Mucosa of descending colon (tissue), 1 donor: ENCODE data around the gene FMN2.

DNA sequence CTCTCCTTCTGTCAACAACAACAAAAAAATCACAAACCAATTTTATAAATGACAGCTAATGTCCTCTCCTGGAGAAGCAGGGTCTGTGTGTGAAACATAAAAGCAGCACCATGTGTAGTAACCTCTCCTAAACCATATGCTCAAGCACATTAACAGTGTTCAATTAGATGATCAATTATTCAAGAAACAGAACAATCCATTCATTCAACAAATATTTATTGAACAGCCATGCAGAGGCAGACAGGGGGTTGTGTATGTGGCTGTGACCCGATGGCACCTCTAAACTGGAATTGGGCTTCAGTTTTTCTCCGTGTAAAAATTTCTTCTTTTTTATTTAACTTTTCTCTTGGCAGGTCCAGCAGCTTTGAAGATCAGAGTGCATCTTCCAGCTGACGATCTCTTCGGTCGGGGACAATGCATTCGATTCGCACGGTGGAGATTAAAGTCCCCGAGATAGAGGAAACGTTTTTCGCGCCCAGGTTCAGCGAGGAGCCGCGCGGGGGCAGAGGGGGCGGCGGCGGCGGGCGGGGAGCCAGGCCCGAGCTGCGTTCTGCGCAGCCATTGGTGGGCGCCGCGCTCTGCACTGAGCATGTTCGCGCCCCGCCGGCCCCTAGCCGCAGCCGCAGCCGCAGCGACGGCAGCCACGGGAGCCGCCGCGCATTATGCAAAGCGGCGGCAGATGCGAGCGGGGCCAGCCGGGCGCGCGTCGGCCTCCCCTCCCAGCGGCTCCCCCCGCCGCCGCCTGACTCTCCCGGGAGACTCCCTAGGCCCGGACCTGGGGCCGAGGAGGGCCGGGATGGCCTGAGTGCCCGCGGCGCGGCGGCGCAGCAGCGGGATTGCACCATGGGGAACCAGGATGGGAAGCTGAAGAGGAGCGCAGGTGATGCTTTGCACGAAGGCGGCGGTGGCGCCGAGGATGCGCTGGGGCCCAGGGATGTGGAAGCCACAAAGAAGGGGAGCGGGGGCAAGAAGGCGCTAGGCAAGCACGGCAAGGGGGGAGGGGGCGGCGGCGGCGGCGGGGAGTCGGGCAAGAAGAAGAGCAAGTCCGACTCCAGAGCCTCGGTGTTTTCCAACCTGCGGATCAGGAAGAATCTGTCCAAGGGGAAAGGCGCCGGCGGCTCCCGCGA, at the start of gene FMN2:
TSS of gene FMN2 (plus strand) at position 617 of the 1,127 bp plus-strand sequence.
- PRO-cap: unidirectional peak, plus-strand start at position 667 of the sequence

GRCh38 chr1:240597139-240598012, 14.6 kb downstream of the GREM2 start:
- PRO-cap: unidirectional peak, minus-strand start at chr1:240597493

GRCh38 chr1:241423599-241424844, 67.0 kb upstream of the RGS7 start:
- PRO-cap: no peak

GRCh38 chr1:241521689-241522090, 2.1 kb upstream of the FH start:
- PRO-cap: no peak

GRCh38 chr1:241748958-241749601, 97.0 kb downstream of the WDR64 start:
- PRO-cap: no peak

- PRO-cap: no peak
These were observed 364.8 kb downstream of the CEP170 start for GRCh38 chr1:242890089-242890779.

DNA sequence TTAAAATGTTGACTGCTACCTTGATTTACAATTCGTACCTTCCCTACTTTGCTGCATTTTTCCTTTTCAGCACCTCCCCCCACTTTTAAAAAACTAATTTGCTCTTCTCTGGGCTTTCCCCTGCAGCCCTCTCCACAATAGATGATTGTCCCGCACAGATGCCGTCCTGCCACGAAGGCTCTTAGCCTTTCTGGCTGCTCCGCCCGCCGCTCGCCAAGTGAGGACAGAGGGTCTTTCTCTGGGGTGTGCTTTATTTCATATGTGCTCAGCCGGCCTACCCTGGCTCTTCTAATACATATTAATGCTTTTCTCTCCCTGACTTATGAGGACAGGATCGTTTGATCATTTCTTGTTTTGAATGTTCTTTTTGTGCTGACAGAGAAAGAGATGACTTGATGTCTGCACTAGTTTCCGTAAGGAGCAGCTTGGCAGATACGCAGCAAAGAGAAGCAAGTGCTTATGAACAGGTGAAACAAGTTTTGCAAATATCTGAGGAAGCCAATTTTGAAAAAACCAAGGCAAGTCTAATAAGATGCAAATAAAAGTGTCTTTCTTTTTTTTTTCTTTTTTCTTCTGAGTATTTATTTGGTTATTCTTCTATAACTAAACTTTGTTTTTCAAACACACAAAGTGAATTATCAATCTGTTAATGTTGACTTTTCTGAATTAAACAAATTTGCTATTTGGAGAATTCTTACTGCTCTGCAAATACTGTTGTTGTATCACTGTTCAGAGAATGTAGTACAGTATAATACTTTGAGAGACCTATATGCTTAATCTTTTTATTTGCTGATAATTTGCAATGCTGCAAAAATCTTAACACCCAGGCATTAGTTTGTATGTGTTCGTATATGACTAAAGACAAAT, 60.8 kb downstream of the SDCCAG8 start:
- PRO-cap: no peak

DNA sequence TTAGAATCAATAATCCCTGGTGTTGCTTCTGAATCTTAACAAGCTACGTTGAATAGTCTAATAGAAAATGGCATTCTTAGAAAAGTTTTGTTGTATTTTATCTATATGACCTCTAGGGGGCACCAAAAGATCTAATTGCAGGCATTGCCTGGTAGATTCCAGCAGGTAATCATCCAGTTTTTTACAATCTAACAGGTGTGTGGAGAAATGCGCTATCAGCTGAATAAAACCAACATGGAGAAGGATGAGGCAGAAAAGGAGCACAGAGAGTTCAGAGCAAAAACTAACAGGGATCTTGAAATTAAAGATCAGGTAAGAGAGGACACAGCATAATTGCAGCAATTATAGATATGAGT, 88.2 kb downstream of the SDCCAG8 start:
- PRO-cap: no peak

GRCh38 chr1:243454622-243454967, 198.8 kb downstream of the SDCCAG8 start:
- PRO-cap: no peak

DNA sequence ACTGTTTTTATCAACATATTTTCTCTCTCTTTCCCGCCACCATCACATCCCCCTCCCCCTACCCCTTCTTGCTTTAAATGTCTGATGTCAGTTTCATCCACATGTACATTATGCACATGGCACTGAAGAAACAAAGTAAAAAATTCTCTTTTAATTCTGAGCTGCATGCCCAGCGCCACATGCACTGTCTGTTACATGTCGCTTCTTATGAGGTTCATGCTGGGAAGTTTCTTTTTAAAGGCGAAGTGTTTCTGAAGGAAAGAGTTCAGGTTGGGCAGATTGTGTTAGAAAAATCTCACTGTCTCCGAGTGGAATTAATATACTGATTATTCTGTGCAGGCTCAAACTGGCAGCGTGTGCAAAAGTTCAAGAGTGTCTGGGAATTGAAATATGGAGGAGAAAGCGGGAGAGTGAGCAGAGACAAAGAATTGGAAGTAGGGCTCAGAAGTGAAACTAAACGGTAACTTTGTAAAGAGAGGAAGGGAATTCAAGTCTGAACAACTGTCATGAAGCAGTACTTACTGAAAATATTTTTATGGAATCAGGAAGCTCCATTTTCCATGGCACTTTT, 217.5 kb downstream of the SDCCAG8 start:
- PRO-cap: no peak

DNA sequence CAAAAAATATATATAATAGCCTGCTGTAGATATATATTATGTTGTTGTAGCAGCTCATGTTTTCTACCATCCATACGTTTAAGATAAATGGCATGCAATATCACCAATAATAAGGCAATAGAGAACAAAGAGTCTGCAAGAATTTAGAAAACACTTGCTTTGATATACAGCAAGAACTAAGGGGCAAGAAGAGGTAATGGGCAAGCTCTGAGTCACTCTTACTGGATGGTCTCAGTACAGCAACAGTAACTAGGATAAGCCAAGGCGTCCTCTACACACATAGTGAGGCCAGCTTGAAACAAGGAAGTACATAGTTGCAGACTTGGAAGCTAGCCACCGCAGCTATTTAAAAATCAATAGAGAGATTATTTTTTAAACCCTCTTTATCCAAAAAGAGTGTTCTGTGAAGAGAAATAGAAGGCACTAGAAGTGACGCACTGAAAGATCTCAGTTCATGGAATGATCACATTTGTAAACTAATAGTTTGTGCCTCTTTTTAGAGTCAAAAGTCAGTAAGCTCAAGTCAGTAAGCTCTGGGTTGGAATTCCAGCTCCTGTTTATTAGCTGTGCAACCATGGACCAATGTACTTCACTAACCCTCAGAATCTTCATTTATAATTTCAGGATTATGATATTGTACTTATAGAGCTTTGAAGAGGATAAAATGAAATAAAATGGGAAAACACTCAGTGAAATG, 118.7 kb downstream of the AKT3 start:
- PRO-cap: no peak

DNA sequence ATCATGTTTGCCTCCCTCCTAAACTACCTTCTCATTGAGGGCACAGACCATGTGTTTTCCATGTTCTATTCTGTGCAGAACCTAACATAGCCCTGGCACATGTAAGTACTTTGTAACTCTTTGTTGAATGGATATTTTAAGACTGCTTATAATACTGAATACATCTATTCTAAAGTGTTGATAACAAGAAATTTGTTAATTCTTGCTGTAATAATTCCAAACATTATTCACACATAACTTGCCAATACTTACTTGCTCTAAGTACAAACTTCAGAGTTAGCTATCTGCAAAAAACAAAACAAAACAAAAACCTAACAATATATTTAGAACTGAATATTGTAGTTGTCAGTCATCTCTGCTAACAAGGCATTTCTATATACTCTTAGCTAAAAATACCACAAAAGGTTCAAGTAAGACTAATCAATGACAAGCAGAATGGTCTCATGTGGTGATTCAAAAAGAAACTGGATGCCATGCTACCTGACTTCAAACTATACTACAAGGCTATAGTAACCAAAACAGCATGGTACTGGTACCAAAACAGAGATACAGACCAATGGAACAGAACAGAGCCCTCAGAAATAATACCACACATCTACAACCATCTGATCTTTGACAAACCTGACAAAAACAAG, 78.6 kb downstream of the AKT3 start:
- PRO-cap: no peak

GRCh38 chr1:243794854-243795413, 55.1 kb downstream of the AKT3 start:
- PRO-cap: no peak

DNA sequence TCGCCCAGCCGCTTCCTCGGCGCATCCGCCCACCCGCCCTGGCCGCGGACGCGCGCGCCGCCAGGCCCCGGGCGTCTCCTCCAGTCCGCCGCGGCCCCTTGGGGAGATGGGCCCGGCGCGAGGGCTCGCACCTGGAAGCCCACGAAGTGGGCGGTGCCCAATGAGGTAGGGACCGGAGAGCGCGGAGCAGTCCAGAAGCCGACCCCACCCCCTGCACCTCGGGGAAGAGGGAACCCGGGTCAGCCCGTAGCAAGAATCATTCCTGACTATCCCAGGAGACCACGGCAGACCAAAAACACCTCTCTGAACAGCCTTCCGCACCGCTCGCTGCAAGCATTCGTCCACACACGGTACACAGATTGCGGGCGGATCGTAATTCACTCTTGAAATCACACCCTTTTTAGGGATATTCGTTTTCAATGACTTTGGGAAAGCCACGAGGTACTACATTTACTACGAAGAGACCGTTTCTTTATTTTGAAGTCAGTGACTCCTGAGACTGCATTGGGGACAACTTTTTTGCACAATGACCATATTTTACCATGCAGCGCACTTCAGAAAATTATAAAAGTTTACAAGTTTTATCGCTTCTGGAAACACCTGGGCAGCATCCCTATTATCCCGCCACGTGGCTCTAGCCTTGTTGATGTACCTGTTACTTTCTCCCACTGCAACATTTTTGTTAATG, 1.0 kb upstream of the AKT3 start:
- PRO-cap: unidirectional peak, minus-strand start at position 155 of the sequence

GRCh38 chr1:244046664-244047639, 4.1 kb upstream of the ZBTB18 start:
- PRO-cap: unidirectional peak, plus-strand start at chr1:244047309

- PRO-cap: bidirectional peak, plus-strand start at chr1:244047794, minus-strand start at chr1:244048241
These were observed 3.3 kb upstream of the ZBTB18 start for GRCh38 chr1:244047640-244048302.

GRCh38 chr1:244048303-244049104, 2.6 kb upstream of the ZBTB18 start:
- PRO-cap: unidirectional peak, plus-strand start at chr1:244048700

GRCh38 chr1:244319643-244320176, 32.7 kb upstream of the C1orf100 start:
- PRO-cap: no peak

GRCh38 chr1:244325458-244325949, 26.9 kb upstream of the C1orf100 start:
- PRO-cap: unidirectional peak, plus-strand start at chr1:244325657

- PRO-cap: no peak
These were observed 3.6 kb upstream of the C1orf100 start for GRCh38 chr1:244348646-244349508.